GM23338 (cell line): Measurements from ENCODE around the genes ZNF594, AIPL1, SLC13A5, TEKT1, ASGR2 and DLG4.

- PRO-cap, result bidirectional peak, plus-strand start at chr17:5191611, minus-strand start at chr17:5191602; bidirectional peak, plus-strand start at chr17:5192007, minus-strand start at chr17:5191862
- RAMPAGE, long total RNA, result start-site peak on the minus strand at chr17:5191834-5191868, 42 and 44 reads in 2 replicates
Observed at GRCh38 chr17:5191124-5192412, at the start of gene ZNF594. Gene ZNF594 (minus strand): TSS chr17:5191868.

- PRO-cap, result no peak
- RAMPAGE, long total RNA, result no peak
Observed at GRCh38 chr17:5221052-5221788, 13.4 kb downstream of the SCIMP start.

DNA sequence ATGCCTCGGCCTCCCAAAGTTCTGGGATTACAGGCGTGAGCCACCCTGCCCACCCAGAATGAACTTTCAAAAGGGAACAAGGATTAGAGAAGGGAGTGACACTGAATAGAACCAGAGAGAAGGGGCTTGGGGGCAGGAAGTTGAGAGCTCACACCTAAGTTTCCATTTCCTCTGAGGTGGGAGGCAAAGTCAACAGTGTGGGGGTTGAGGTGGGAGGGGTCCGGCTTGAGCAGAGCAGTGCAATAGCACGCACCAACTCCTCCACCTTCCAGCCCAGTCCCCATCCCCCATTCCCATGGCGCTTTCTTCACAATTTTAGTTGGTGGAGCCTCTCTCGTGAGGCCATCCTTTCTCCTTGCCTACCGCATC is 7.2 kb downstream of the SCIMP start:
- PRO-cap, result no peak
- RAMPAGE, long total RNA, result no peak

GRCh38 chr17:5237487-5237766 is 2.8 kb upstream of the SCIMP start:
- PRO-cap, result no peak
- RAMPAGE, long total RNA, result no peak

DNA sequence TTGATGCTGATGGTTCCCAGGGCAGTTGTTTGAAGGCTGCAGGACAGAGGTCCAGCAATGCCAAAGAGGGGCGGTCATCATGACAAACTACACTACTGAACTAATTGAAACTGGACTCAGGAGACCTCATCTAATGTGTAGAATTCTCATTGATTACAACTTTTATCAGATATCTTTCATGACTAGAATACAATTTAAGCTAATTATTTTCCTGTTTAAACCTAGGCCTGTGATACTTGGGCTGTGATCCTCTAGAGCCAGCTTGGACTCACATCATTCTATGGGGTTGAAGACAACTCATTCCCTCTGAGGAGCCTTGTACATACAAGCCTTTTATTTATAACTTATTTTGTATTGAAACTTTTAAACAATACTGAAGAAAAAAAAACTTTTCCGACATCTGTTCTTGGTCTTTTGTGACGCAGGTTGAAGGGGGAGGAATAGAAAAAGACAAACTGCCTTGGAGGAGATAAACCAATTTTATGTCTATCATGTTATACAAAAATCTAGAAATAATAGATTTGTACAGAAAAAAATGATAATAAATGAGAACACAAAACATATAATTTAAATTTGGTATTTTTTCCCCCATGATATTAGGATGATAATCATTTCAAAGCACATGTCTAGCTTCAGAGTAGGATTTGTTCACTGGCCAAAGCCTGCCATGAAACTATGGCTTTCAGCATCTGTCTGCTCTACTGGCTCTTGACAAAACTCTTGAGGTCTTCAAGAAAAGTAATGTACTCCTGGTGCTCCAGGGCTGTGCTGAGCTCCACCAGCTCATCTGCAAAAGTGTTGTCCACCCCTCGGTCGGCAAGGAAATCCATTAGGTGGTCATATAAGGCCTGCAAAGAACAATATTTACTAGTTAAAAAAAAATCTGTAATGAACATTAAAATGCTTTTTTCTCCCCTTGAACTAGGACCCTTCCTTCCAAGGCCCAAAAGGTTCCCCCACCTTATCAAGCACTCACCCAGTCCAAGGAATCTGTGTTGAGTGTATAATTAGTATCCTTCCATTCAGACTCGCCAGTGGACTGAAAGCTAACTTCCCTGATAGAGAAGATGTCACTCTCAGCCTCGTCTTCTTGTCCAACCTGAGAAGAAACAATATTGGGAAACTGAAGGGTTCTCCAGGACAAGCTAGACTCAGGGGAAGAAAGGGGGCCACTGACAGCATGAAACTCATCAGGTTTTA is 6.2 kb downstream of the C1QBP start:
- PRO-cap, result no peak
- RAMPAGE, long total RNA, result no peak

DNA sequence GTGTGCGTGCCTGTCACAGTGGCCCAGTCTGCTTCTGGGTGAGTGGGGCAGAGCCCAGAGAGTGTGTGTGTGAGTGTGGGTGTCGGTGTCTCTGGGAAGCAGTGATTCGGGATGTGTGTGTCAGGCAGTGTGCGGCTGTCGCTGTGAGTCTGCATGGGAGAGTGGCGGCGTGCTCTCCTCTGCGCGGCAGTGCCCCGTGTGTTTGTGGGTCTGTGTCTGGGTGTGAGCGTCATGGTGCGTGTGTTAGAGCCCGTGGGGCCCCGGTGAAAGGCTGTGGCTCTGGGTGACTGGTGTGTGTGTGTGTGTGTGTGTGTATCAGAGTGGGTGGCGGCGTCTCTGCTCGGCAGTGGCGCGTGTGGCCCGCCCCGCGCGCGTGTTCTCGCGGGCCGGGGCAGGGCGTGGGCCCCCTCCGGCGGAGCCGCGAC is 303 bp upstream of the WSCD1 start:
- PRO-cap, result no peak
- RAMPAGE, long total RNA, result no peak

GRCh38 chr17:6120395-6120856 is 50.2 kb downstream of the WSCD1 start:
- PRO-cap, result no peak
- RAMPAGE, long total RNA, result no peak

- PRO-cap, result no peak
- RAMPAGE, long total RNA, result no peak
Observed at GRCh38 chr17:6434922-6435239, at the start of gene AIPL1. Gene AIPL1 (minus strand): TSS chr17:6435121.

DNA sequence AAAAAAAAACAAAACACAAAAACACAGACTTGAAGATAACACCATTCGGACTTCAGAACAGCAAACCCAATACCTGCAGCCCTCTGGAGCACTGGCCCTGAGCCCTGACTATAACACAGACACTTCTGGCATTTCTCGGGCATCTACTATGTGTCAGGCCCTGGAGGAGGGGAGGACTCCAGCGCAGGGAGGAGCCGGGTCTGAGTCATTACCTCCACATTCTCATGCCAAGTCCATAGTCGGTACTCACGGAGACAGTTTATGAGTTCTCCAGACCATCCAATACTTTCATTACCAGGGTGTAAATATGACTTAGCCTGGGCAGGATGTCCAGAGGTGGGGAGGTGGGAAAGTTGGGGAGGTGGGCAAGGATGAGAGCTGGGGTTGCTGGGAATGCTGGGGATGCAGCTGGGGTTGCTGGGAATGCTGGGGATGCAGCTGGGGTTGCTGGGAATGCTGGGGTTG is 48.7 kb downstream of the PITPNM3 start:
- PRO-cap, result no peak
- RAMPAGE, long total RNA, result no peak

- PRO-cap, result no peak
- RAMPAGE, long total RNA, result no peak
Observed at GRCh38 chr17:6683150-6683660, 30.0 kb downstream of the SLC13A5 start.

- PRO-cap, result bidirectional peak, plus-strand start at chr17:6713575, minus-strand start at chr17:6713369
- RAMPAGE, long total RNA, result no peak
Observed at GRCh38 chr17:6712930-6714212, at the start of gene SLC13A5. Gene SLC13A5 (minus strand): TSS chr17:6713369.

DNA sequence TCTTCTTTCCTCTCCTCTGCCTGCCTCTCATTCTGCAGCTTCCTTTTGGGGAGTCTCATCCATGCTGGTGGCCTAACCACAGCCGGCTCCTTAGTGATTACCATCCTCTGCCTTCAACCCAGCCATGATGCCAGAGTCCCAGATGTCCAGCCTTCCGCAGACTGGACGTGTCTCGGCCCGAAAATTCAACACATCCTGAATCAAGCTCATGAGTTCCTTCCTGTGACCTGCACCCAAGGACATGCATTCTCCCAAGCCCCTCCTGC is 1.1 kb upstream of the SLC13A5 start:
- PRO-cap, result no peak
- RAMPAGE, long total RNA, result no peak

DNA sequence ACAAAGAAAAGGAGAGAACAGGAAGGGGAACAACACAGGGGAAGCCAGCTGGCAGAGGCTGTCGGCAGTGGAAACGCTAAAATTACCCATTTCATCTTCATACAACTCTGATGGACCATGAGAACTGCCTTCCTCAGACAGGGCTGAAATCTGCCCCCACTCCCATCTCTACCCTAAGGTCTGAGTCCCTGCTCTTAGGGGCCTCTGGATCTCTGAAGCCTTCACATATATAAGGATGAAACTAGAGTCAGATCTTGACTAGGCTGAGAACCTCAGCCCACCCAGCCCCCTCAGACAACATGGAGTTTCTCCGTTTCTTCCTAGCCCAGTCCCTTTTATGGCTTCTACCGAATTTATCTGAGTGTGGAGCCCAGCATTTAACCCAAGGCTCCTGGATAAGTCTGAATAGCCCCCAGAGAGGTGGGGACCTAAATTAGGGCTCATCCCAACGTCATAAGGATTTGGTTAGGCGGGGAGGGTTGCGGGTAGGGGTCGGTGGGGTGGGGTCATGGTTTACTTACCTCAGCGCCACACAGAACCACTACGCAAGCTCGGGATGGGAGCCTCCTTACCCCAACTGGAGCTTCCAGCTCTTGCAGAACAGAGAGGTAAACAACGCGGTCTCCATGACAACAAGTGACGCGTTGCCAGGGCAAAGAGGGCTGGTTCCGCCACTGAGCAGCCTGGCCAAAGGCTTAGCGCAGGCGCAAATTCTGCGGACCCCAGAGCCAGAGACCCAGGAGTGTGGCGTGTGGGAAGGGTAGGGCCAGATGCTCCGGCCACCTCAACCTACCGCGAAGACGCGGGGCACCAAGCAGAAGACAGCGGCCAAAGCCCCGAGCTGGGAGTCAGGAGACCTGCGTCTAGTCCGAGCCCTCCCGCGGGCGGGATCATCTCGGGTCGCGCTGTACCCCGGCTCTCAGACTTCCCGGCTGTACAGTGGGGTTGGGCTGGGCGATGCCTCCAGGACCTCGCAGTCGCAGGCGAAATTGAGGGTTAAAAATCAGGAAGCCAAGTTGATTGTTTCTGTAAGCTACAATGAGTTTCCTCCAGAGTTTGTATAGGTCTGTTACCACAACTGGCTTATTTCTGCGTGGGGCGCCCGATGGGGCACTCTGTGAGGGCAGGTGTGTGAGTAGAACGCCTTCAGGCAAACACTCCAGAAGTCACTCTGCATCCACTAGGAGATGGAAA is at the start of gene TEKT1:
Gene TEKT1, minus strand, starts transcription at position 602 of the 1,194 bp plus-strand sequence.
- PRO-cap, result bidirectional peak, plus-strand start at position 731 of the sequence, minus-strand start at position 579 of the sequence; bidirectional peak, plus-strand start at position 922 of the sequence, minus-strand start at position 894 of the sequence
- RAMPAGE, long total RNA, result no peak

GRCh38 chr17:6853736-6854488 is 22.4 kb upstream of the TEKT1 start:
- PRO-cap, result bidirectional peak, plus-strand start at chr17:6853921, minus-strand start at chr17:6853813; bidirectional peak, plus-strand start at chr17:6854200, minus-strand start at chr17:6854193; bidirectional peak, plus-strand start at chr17:6854372, minus-strand start at chr17:6854371
- RAMPAGE, long total RNA, result no peak

DNA sequence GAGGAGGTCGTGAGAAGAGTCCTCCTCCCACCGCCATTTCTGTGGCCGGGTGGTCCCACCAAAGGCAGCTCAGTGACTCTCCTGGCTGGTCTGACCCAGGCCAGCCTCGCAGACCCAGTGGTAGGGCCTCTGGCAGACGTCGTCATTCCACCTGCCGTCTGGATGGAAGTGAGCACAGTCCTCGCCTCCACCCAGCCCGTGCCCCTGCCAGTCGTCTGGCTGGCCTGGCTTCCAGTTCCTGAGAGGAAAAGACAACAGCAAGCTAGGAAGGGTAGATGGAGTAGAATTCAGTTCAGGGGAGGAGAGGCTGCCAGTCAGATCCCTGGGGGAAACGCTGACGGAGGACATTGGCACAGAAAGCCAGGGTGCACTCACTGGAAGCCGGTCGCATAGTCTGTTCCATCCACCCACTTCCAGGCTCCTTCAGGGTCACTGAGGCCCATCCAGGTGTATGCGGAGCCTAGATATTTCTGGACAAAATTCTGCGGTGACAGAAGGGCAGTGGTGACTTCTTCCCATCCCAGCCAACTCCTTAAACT is 5.0 kb downstream of the CLEC10A start:
- PRO-cap, result no peak
- RAMPAGE, long total RNA, result no peak

DNA sequence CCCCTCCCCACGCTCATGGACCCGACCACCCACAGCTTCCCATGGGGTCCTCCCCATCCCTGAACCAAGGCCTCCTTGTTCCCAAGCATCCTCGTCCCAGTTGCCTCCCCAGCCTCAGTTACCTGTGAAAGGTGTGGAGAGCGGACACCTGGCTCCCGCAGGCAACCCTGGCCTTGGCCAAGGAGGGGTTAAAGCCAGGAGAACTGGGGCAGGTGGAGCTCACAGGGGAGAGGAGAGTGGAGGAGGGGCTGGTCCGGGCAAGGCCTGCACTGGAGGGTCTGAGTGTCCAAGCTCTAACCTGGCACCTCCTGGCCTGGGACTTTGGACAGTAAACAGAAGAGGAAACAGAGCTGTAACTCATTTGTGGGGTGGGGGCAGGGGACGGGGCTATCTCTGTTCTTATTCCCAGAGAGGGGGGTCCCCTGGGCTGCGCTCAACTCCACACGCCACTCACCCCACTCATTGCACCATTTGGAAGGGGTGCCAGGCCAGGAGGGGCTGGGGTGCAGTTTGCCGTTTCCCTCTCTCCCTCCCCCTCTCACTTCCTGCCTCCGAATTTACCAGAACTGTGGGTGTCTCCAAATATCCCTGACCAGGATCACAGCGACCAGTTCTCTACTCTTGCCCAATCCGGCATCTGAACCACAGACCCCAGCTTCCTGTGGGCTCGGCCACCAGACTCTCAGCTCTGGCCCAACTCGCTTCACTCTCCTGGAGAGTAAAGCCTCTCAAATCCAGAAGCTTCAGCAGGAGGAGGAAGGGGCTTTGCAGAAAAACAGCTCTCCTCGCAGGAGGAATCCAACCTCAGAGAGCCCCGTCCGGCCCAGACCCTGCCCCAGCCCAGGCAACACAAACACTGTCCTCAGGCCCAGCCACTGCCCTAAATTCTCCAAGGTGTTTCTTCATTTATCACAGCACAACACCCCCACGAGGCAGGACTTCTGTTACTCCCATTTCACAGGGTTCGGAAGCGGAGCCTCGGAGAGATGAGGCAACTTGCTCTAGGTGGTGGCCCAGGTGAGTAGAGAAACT is at the start of gene ASGR2:
Gene ASGR2, minus strand, starts transcription at position 330 of the 1,032 bp plus-strand sequence.
- PRO-cap, result no peak
- RAMPAGE, long total RNA, result no peak

DNA sequence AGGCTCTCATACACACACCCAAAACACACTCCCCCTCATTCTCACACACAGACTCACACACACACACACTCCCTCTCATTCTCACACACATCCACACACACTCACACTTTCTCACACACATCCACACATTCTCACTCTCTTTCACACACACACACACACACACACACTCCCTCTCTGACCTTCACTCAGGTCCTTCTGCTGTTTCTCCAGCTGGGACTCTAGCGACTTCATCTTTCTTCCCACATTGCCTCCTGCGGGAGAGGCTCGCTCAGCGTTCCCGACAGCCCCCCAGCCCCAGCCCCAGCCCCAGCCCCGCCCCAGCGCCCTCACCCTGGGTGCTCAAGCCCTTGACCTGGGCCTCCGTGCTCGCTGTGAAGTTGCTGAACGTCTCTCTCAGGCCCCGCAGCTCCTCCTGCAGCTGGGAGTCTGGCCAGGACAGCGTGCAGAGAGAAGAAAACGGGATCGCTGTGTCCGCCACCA is 2.5 kb downstream of the ASGR1 start:
- PRO-cap, result no peak
- RAMPAGE, long total RNA, result no peak

- PRO-cap, result no peak
- RAMPAGE, long total RNA, result no peak
Observed at GRCh38 chr17:7217053-7218121, at the start of gene DLG4. Gene DLG4 (minus strand): TSS chr17:7217627.

DNA sequence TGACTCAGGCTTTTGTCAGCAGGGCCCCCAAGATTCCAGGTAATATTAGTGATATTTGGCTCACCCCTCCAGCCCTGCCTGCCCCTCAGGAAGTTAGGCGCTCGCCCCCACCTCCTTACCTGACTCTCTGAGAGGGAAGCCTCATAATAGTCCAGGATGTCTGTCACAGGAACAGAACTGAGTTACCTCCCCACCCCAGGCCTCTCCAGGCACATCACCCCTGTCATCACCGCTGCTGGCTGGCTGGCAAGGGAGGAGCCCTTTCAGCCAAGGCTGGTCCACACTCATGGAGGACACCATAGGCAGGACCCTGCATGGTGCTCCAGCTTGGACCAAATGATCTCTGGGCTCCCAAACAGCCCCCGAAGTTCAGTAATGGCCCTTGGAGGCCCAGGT is 693 bp upstream of the DLG4 start:
- PRO-cap, result no peak
- RAMPAGE, long total RNA, result no peak

DNA sequence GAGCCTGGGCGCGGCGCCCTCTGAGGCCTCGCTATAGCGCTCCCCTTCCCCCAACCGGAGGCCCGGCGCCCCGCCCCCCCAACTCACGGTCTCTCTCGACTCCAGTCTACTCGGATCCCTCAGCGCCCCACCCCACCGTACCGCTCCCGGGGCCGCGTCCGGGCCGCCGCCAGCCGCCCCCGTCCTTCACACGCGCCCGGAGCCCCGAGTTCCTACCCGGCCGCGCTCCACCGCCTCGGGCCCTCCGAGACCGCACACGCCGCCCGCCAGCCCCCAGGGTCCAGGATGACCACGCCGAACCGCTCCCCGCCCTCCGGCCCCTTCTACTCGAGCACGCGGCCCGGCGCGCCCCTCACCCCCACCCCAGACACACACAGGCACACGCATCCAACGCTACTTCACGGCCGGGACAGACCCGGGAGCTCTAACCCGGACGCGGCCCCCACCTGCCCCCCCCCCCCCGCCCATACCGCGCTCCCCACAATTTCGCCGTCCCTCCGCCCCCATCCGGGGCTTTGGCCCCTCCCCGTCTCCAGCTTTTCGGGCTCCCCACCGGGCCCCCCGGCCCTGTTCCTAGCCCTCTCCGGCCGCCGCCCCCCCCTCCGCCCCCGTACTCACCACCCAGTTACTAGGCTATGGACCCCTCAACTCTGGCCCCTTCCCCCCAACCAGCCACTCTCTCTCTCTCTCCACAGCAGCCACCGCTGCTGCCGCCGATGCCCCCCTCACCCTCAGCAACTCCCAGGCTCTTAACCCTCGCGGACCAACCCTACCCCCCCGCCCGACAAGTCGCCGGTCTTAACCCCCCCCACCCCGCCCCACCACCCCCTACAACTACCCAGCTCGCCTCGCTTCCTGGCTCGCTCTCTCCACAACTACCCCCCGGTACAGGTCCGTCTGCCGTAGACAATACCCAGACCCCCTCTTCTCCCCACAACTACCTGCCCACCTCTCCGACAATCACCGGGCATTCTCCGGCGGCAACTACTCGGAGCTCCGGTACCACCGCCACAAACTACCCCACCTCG is 1.1 kb downstream of the PHF23 start:
- PRO-cap, result bidirectional peak, plus-strand start at position 104 of the sequence, minus-strand start outside the sequence; bidirectional peak, plus-strand start at position 380 of the sequence, minus-strand start at position 411 of the sequence; bidirectional peak, plus-strand start at position 859 of the sequence, minus-strand start at position 740 of the sequence
- RAMPAGE, long total RNA, result no peak